Stomach (tissue), 7 donors: ENCODE data around the genes ANKRD7, SLC13A1 and WASL.

DNA sequence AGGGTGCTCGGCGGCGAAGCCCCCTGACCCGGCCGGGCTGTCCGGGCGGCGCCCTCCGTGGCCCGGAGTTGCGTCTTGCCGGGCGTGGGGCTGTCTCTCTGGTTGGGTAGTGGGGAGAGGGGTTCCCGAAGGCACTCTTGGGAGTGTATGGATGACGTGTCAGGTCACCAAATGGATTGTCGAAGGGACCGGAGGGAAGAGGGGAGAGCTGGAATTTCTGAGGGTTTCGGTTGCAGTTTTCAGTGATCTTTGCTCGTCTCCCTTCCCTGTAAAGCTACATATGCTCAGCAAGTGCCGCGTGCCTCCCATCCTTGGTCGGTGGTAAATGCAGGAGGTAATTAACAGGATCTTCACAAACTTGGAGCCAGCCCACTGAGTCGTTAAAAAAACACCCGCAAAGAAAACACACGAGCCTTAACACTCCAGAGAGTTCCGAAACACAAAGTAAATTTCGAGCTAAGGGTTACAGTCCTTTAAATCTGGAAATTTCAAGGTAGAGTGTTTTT lies 939 bp downstream of the ST7 start:
- PRO-cap, result bidirectional peak, plus-strand start at position 170 of the sequence, minus-strand start at position 111 of the sequence; bidirectional peak, plus-strand start at position 308 of the sequence, minus-strand start at position 251 of the sequence
- RAMPAGE, long total RNA, 5 experiments, result no peak in any of the 5 experiments
- RRBS, result 4% methylated on average over 5 of the region's 27 CpGs

GRCh38 chr7:117382009-117382321 lies 45.3 kb downstream of the ASZ1 start:
- PRO-cap, result no peak
- RAMPAGE, long total RNA, 5 experiments, result no peak in any of the 5 experiments
- RRBS, result no CpG with 5 or more reads among the region's 1 CpG

DNA sequence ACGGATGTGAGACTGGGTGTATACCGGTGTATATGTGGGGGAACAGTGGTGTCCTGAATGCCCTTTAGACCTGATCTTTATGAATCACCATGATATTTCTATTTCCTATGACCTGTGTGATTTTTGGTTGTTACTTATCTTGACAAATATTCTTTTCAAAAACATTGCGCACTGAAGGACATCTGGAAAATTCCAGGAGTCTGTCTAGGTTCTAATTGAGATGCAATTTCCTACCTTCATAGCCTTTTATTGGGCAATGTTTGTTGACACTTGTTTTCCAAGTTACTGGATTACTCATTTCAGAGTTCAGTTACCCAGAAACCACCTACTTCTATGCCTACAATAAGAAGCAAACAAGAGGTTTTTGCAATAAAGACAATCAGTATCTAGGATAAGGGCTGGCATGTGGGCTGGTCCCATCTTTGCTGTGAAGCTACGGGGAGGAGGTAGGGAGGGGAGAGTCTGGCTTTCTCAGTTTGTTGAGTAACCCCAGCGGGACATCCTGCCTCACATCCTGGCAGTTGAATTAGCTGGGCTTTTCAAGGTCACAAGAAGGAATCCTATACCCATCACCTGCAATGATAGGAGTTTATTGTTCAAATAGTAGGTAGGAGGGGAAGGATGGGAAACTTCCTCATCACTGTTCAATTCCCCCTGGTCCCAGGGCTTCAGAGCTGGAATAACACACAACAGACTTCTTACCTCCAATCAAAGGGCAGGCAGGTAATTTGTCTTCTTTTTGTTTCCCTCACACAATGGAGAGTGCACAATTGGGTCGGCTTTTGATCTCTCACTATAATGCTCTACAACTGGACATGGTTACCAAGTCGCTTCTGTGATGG lies 190.2 kb downstream of the CTTNBP2 start:
- PRO-cap, result no peak
- RAMPAGE, long total RNA, 5 experiments, result no peak in any of the 5 experiments
- RRBS, result no CpG with 5 or more reads among the region's 7 CpGs

DNA sequence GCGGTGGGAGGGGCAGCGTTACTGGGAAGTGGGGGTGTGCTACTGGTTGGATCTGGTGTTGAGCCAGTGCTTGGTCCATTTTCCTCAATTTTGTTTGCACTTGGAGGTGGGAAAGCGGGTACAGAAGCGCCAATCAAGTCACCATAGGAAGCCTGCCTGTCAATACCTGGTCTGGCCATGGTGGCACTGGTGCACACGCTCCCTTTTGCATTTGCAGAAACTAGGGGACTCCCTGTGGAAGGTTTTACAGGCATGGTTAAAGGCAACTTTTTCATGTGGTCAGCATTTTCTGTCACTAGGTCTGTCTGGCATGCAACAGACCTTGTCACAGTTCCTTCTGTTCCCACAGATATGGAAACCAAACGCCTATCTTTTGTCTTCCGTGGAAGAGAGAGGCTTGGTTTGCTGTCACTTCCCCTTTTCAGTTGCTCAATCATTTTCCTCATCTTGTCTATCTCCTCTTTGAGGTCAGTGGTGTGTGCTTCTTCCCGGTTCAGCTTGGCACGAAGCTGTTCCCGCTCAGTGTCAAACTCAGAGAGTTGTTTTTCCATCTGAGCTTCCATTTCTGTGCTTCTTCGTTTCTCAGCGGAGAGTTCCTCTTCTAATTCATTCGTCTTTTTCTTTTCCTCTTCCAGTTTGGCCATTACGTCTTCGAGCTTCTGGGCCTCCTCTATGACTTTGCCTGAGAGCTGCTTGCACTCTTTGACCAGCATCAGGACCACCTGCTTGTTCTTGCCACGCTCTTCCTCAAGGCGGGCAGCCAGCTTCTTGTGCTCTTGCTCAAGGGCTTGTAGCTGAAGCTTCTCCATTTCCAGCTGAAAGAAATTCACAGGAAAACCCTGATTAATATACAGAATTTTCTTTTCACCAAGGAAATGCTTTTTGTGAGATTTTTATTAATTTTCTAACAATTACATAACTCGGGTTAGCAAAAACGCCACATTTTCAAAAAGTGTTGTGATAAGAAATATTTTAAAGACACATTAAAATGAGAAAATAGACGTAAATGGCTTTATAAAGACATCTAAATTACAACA lies 81.0 kb downstream of the CTTNBP2 start:
- PRO-cap, result no peak
- RAMPAGE, long total RNA, 5 experiments, result start-site peak on the minus strand in 1 of 5 experiments, centred at position 523 of the sequence, 6 reads per replicate
- RRBS, result no CpG with 5 or more reads among the region's 20 CpGs

- PRO-cap, result no peak
- RAMPAGE, long total RNA, 5 experiments, result no peak in any of the 5 experiments
- RRBS, result no CpG with 5 or more reads among the region's 8 CpGs
Observed at GRCh38 chr7:117981999-117982839, 109.0 kb upstream of the CTTNBP2 start.

DNA sequence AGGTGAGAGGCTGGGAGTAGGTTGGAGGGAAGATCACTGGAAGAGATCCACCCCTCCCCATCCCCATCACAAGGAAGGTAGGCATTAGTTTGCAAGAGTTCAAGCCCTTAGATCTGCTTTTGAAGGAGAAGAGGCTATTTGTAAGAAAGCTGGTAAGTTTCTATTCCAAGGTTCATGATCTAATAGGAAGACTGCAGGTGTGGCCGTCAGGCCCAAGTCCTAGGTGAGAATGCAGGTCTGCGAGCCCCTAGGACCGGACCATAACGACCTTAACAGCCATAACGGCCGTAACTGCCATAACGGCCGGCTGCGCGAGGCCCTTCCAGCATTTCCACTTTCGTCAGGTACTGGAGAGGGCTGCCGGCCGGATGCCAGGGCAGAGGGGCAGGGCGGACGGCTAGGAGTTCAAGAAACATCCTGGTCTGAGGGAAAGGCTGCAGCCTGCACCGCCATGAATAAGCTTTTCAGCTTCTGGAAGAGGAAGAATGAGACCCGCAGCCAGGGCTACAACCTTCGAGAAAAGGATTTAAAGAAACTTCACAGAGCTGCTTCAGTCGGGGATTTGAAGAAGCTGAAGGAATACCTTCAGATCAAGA lies at the start of gene ANKRD7:
Gene ANKRD7 (plus strand): TSS at position 325 of the 596 bp plus-strand sequence.
- PRO-cap, result no peak
- RAMPAGE, long total RNA, 5 experiments, result no peak in any of the 5 experiments
- RRBS, result 76% methylated on average over 4 of the region's 19 CpGs

GRCh38 chr7:121073114-121073911 lies 84.8 kb downstream of the CPED1 start:
- PRO-cap, result no peak
- RAMPAGE, long total RNA, 5 experiments, result no peak in any of the 5 experiments
- RRBS, result no CpG with 5 or more reads among the region's 4 CpGs

- PRO-cap, result no peak
- RAMPAGE, long total RNA, 5 experiments, result no peak in any of the 5 experiments
- RRBS, result no CpG with 5 or more reads among the region's 2 CpGs
Observed at GRCh38 chr7:121103531-121103849, 115.0 kb downstream of the CPED1 start.

DNA sequence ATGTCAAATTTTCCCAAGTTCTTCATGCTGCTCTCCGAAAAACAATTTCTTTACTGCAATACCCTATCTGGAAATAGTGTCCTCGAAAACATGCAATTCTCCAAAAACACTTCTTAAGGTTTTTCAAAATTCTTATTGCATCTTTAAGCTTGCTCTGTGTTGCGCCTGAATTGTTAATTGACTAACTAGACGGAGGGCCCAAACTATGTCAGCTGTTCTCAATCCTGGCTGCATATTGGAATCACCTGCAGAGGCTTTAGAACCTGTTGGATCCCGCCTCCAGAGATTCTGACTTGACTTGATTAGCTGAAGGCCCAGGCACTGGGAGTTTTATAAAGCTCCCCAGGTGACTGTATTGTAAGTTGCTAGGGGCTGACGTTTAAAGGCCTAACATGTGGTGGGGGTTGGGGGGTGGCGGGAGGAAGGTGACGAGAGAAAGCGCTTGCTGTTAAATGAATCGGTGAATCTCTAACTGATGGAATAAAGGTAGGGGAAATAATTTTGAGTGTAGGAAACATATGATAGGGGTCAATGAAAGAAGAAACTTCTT lies 224.8 kb upstream of the FAM3C start:
- PRO-cap, result no peak
- RAMPAGE, long total RNA, 5 experiments, result no peak in any of the 5 experiments
- RRBS, result no CpG with 5 or more reads among the region's 10 CpGs

GRCh38 chr7:122310065-122310972 lies 5.8 kb upstream of the FEZF1 start:
- PRO-cap, result unidirectional peak, minus-strand start at chr7:122310687
- RAMPAGE, long total RNA, 5 experiments, result no peak in any of the 5 experiments
- RRBS, result 6% methylated on average over 27 of the region's 60 CpGs

GRCh38 chr7:122672115-122672401 lies 26.9 kb downstream of the RNF133 start:
- PRO-cap, result unidirectional peak, plus-strand start at chr7:122672300
- RAMPAGE, long total RNA, 5 experiments, result no peak in any of the 5 experiments
- RRBS, result no CpG with 5 or more reads among the region's 3 CpGs

GRCh38 chr7:122848122-122848719 lies 38.0 kb downstream of the CADPS2 start:
- PRO-cap, result no peak
- RAMPAGE, long total RNA, 5 experiments, result no peak in any of the 5 experiments
- RRBS, result no CpG with 5 or more reads among the region's 3 CpGs

- PRO-cap, result no peak
- RAMPAGE, long total RNA, 5 experiments, result no peak in any of the 5 experiments
- RRBS, result no CpG with 5 or more reads among the region's 5 CpGs
Observed at GRCh38 chr7:123199628-123200221, at the start of gene SLC13A1. TSS of gene SLC13A1 (minus strand) at chr7:123199969.

- PRO-cap, result bidirectional peak, plus-strand start at chr7:123534794, minus-strand start at chr7:123534575
- RAMPAGE, long total RNA, 5 experiments, result no peak in any of the 5 experiments
- RRBS, result 1% methylated on average over 9 of the region's 38 CpGs
Observed at GRCh38 chr7:123534705-123535582, 549 bp upstream of the IQUB start.

DNA sequence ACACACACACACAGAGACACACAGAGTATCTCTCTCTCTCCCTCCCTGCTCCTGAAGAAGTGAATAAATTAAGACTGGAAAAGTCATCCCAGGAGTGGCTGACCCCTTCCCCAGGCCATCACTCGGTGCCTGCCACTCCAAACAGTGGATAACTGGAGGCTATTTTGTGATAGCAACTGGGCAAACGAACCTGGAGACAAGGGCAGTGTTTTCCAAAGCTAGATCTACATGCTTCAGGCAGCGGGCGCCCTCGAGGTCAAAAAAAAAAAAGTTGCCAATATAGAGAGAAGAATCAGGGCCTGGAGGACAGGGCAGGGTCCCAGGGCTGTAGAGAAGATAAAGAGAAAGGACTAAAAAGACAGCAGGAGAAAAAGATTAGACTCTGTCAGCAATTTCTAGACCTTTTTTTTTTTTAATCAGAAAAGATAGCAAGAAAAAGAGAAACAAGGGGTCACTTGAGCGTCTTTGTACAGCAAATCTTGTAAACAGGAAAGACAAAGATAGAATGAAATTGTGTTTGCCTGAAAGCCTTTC lies 4.7 kb downstream of the LMOD2 start:
- PRO-cap, result no peak
- RAMPAGE, long total RNA, 5 experiments, result no peak in any of the 5 experiments
- RRBS, result no CpG with 5 or more reads among the region's 6 CpGs

- PRO-cap, result unidirectional peak, plus-strand start at chr7:123748439; bidirectional peak, plus-strand start at chr7:123748813, minus-strand start at chr7:123748771; bidirectional peak, plus-strand start at chr7:123749066, minus-strand start at chr7:123749001
- RAMPAGE, long total RNA, 5 experiments, result start-site peak on the minus strand in 5 of 5 experiments, at chr7:123748760-123749083 at its widest, 25 to 1,298 reads per replicate
- RRBS, result 2% methylated on average over 38 of the region's 89 CpGs
Observed at GRCh38 chr7:123748285-123749117, at the start of gene WASL. TSS of gene WASL (minus strand) at chr7:123749003.

DNA sequence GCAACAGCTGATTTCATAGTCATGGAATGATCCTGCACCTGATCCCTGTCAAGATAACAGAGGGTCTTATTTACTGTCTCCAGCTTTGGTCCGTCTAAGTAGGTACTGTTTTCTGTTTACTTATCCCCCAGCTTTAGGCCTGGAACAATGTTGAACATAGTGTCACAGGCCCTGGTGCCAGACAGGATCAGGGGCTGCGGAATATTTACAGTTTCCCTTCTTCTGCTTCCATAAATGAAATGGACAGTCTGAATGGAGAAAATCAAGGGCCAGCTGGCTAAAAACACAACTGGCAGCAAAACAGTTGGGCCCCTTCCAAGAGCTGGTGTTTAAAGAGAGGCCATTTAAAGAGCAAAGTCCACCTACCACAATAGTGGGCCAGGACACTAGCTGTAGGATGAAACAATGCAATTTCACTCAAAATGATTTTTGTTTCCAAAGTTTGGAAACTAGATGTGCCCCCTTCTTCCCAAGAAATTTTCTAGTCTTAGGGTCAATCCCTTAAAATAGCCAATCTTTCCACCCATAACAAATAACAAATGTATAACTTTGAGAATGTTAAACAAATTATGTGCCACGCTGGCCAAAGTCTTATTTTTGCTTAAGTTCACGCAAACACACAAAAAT lies 2.8 kb downstream of the GPR37 start:
- PRO-cap, result no peak
- RAMPAGE, long total RNA, 5 experiments, result no peak in any of the 5 experiments
- RRBS, result no CpG with 5 or more reads among the region's 4 CpGs

DNA sequence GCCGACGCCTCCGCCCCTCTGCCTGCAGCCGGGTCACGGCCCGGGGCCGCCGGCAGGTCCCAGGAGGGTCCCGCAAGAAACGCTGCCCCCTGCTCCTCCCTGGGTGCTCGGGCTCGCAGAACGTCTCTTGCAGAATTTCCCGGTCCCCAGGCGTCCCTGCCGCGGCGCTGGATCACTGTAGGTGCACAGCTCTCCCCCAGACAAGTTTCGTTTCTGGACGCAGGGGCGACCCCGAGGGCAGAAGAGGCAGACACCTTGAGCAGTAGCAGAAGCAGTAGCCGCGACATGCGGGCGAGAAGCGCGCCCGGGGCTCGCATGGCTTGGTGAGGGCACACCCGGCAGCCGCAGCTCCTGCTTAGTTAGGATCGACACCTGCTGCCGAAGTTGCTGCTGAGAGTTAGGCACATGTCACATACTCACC lies 922 bp downstream of the GPR37 start:
- PRO-cap, result no peak
- RAMPAGE, long total RNA, 5 experiments, result no peak in any of the 5 experiments
- RRBS, result 3% methylated on average over 10 of the region's 34 CpGs

DNA sequence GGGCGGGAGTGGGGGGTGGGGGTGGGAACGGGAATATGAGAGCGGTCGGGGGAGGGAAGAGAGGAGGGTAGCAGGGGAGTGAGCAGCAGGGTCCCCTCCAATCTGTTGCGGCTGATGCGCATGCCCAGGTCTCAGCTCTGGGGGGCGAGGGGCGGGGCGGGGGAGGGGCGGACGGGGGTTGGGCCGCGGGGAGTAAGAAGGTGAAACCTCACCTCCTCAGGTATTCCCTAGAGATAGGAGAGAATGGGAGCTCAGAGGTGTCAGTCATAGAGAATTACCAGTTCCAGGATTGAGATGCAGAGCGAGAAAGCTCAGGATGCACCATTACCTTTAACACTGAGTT lies 585 bp upstream of the GPR37 start:
- PRO-cap, result no peak
- RAMPAGE, long total RNA, 5 experiments, result no peak in any of the 5 experiments
- RRBS, result no CpG with 5 or more reads among the region's 14 CpGs

- PRO-cap, result bidirectional peak, plus-strand start at chr7:127393080, minus-strand start at chr7:127393067; unidirectional peak, minus-strand start at chr7:127393485
- RAMPAGE, long total RNA, 5 experiments, result no peak in any of the 5 experiments
- RRBS, result no CpG with 5 or more reads among the region's 31 CpGs
Observed at GRCh38 chr7:127392972-127393789, 673 bp upstream of the ZNF800 start.